ENCODE data around the genes NNAT and CTNNBL1.

DNA sequence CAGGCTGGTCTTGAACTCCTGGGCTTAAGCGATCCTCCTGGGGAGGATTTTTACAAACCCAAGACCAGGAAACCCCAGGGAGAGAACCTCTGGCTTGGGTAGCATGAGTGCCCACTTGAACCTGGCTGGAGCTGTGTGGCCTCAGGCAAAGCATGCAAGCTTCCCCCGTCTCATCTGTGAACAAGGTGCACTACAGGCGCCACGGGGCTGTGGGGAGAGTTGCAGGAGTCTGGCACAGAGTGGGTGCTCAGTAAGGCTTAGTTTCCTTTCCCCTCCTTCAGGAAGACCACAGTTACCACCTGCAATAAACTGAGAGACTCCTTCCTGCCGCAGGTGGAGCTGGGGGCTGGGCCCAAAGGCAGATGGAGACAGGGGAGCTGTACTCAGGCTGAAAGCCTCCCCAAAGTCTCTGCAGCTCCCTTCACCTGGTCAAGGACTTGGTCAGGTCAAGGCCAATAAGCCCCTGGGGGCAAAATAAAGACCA is 1.8 kb downstream of the SLA2 start:
- PRO-cap, 2 experiments: no peak in any of the 2 experiments

GRCh38 chr20:36645448-36645730 is 607 bp downstream of the SLA2 start:
- PRO-cap, 2 experiments: no peak in any of the 2 experiments

- PRO-cap, 2 experiments: no peak in any of the 2 experiments
Observed at GRCh38 chr20:36784120-36784756, 10.7 kb upstream of the DSN1 start.

DNA sequence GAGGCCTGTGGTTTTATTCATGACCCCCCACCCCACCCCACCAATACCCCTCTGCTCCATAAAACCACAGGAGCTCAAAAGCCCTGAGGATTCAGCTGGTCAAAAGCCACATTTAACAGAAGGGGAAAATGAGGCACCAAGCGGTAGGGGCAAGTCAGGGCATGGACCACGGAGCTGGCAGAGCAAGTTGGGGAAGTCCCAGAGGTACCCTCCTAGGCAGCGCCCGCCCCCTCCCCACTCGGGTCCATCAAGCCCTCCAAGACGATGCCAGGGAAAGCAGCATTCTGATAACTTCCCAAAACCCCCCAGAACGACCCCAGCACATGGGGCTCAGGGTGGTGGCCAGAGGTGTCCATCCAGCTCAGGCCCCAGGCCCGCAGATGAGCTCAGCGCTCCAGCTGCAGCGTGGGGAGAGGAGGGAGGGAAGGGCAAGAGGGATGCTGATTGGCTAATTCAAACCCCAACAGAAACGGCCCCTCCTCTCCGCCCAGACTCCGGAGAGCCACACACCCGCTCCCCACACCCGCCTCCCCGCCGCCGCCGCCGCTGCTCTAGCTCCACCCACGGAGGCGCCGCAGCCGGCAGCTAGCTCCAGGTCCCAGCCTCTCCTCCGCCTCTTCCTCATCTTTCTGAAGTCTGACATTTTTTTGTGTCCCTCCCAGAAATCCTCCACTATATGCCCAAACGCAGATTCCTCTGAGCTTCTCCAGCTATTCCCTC is 27.9 kb downstream of the SOGA1 start:
- PRO-cap, 2 experiments: peak in 2 of 2 experiments; most common plus-strand start position 520 of the sequence (in 2); most common minus-strand start position 382 of the sequence (in 2)

- PRO-cap, 2 experiments: no peak in any of the 2 experiments
Observed at GRCh38 chr20:36844943-36845649, 18.2 kb downstream of the SOGA1 start.

GRCh38 chr20:36862863-36863351 is 431 bp downstream of the SOGA1 start:
- PRO-cap, 2 experiments: no peak in any of the 2 experiments

GRCh38 chr20:36864763-36865194 is 1.4 kb upstream of the SOGA1 start:
- PRO-cap, 2 experiments: no peak in any of the 2 experiments

GRCh38 chr20:37294644-37295464 is 5.4 kb downstream of the MANBAL start:
- PRO-cap, 2 experiments: no peak in any of the 2 experiments

DNA sequence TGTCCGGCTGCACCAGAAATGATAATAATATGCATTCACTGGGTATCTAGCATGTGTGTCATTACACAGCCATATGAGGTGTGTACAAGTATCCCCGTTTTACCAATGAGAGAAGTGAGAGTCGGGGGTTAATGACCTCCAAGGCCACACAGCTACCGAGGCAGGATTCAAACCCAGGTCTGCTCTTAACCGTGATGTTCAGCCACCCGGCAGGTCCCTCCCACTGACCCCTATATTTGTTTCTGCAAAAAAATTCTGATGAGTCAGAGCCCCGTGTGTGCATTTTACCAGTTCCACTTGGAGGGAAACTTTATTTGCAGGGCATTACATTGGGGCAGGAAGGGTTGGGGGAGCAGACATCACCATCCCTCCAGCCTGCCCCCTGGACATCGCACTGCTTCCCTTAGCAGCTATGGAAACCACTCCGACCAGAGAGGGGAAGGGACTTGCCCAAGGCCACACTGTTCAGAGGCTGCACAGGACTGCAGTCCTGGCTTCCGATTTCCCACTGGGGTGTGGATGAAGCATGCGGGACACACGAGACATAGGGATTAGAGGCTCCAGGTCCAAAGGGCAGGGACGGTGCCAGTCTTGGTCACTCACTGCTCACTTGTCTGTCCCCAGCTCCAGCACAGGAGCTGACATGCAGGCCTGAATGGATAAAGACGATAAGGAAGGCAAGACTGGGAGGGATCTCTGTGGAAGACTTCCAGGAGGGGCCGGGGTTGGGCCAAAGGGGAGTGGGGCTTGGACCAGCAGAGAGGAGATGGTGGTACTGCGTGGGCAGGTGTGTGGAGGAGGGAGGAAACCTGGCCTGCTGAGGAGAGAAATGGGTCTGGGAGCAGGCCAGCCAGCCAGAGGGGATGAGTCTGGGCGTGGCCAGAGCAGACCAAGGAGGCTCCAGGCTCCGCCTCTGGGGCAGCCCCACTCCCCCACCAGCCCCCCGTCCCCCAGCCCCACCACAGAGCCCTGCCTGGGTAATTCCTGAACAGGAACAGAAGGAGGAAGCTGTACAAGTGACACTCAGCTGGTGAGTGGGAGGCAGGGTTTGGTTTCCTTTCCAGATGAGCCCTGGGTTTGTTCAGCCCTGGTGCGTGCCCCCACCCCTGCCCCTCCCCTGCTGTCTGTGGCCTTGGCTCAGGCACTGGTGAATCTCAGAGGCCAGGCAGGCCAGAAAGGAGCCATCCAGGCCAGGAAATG is 9.9 kb upstream of the SRC start:
- PRO-cap, 2 experiments: peak in 2 of 2 experiments; most common plus-strand start position 431 of the sequence (in 1); most common minus-strand start position 209 of the sequence (in 1)

DNA sequence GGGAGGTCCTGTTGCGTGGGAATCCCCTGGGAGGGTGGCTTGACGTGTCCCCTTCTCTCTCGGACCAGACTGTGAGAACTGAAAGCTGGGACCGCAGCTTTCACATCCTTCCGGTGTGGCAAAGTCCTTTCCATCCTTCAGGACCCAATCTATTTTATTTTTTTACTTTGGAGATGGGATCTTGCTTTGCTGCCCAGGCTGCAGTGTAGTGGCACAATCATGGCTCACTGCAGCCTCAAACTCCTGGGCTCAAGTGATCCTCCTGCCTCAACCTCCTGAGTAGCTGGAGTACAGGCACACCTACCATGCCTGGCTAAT is 9.1 kb upstream of the SRC start:
- PRO-cap, 2 experiments: peak in 2 of 2 experiments; most common plus-strand start position 165 of the sequence (in 2)

DNA sequence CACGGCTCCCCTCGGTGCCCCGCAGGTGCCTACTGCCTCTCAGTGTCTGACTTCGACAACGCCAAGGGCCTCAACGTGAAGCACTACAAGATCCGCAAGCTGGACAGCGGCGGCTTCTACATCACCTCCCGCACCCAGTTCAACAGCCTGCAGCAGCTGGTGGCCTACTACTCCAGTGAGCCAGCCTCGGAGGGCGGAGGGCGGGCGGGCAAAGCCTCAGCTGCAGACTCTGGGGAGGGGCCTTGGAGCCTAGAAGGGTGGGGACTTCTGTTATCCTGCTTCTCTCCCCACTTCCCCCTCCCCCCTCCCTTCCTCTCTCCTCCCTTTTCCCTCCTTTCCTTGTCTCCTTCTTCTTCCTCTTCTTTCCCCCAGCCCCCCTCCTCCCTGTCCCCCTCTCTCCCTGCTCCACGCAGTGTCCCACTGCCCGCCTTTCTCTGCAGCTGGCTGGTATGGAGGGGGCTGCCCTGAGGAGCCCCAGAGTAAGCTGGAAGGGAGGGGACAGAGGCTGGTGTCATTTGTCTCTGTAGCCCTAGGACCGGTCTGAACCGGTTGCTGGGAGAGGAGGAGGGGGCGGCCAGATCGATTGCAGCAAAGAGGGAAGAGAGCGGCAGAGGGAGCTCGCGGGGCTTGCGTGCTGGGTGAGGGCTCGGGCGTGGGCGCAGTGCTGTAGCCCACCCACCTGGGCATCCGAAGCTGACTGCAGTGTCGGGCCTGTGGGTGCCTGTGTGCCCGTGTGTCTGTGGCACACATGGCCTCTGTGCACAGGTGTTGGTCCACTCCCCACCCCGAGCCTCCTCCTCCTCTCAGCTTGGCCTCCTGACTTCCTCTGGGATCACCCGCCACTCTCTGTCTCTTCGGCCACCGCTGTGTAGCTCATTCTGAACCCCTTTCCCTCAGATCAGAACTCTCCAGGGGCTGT is 50.5 kb downstream of the SRC start:
- PRO-cap, 2 experiments: peak in 1 of 2 experiments; most common plus-strand start position 547 of the sequence (in 1)

DNA sequence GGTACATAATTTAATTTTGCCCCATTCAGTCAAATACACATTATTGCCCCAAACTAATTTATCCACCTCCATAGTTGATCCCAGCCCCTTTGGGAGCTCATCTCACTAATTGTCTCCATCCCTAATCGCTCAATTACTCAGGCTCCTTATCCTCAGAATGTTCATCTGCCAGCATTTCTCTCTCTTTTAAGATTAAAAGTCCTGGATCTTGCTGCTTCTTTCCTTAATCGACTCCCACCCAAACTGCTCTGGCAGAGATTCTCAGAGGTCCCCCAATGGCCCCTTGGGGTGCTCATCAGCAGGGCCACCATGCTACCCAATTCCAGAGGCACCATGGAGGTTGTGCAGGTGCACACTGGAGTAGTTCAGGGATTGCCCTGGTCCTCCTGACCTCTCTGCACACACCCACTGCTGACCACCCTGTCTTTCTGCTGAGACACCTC is 18.3 kb upstream of the NNAT start:
- PRO-cap, 2 experiments: no peak in any of the 2 experiments

DNA sequence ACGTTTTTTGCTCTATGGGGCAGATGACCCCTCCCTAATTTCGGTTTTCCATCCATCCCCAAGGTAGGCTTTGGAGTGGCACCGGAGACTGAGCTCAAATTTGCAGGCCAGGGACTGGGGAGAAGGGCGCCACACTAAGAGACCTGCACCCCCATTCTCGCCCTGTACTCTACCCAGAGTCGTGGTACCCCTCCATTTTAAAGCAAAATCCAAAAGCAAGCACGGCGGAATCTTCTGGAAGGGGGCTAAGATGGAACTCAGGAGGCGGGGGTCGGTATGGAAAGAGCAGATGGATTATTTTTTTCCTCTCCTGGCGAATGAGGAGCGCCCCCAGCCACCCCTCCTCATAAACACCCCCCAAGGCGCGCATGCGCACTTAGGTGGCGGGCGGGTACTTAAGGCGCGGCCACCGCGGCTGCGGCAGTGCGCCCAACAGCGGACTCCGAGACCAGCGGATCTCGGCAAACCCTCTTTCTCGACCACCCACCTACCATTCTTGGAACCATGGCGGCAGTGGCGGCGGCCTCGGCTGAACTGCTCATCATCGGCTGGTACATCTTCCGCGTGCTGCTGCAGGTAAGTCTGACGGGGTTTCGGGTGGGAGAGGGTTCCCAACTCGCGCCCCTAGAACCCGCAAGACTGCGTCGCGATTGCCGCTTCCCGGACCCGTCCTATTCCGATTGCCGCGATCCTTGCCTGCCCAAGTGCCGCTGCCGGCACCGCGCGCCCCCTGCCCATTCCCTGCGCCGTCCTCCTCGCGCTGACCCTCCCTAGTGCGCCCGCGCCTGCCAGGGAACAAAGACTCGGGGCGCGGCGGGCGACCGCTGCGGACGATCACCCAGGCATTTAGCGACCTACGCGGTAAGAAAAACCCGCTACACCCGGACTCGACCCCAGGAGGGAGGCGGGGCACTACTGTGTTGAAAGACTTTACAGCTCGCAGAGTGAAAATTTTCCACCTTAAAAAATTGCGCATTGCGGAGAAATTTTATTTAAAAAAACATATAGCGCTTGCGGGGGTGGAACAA is at the start of gene NNAT:
TSS of gene NNAT (plus strand) at position 423 of the 1,028 bp plus-strand sequence.
- PRO-cap, 2 experiments: no peak in any of the 2 experiments

DNA sequence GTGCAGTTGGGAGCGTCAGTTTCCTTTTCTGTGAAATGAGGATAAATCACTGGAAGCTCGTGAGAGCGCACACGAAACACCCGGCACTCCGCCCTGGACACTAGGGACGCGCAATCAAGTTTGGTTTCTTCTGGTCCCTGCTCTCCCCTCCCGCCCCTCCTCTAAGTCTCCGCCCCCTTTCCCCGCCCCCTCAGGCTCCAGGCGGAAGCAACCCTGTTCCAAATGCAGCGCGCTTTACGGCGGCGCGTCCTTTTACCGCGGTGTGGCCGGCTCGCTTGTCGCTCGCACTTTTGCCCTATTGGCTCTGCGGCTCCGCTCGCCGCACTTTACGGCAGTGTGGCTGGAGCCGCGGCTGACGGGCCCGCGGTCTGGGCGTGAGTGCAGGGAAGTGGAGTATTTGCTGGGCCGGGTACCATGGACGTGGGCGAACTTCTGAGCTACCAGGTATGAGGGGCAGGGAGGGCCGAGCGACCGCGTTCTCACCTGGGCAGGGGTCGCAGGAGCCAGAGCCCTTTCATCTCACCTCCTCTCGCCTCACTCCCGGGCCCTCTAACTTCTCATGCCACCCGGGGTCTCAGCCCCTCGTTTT is at the start of gene CTNNBL1:
TSS of gene CTNNBL1 (plus strand) at position 322 of the 589 bp plus-strand sequence.
- PRO-cap, 2 experiments: peak in 2 of 2 experiments; most common plus-strand start position 397 of the sequence (in 2); most common minus-strand start position 102 of the sequence (in 2)

DNA sequence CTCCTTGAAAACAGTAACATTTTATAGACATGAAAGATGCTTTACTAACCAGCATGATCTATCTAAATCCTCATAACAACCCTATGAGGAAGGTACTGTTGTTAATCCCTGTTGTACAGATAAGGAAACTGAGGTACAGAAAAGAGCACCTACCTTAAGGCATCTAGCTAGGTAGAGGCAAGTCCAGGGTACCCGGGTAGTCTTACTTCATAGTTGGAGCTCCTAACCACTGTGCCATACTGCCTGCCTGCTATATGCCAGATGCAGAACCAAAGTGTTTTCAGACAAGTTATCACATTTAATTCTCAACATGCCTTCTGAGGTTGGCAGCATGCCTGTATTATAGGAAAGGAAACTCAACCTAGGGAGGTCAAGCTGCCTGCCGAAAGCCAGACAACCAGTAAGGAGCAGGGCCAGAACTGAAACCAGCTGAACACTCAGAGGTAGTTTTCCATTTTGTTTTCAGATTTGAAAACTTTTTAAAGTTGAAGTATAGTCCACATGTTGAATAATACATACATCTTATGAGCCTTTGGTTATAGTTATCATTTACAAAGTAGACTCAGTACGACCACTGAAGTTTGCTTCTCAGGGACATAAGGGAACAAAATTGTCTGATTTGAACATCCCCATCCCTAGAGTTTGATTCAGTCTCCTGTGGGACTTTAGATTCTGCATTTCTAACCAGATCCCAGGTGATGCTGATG is 5.4 kb downstream of the CTNNBL1 start:
- PRO-cap, 2 experiments: no peak in any of the 2 experiments

GRCh38 chr20:37710838-37711487 is 17.1 kb downstream of the CTNNBL1 start:
- PRO-cap, 2 experiments: no peak in any of the 2 experiments

DNA sequence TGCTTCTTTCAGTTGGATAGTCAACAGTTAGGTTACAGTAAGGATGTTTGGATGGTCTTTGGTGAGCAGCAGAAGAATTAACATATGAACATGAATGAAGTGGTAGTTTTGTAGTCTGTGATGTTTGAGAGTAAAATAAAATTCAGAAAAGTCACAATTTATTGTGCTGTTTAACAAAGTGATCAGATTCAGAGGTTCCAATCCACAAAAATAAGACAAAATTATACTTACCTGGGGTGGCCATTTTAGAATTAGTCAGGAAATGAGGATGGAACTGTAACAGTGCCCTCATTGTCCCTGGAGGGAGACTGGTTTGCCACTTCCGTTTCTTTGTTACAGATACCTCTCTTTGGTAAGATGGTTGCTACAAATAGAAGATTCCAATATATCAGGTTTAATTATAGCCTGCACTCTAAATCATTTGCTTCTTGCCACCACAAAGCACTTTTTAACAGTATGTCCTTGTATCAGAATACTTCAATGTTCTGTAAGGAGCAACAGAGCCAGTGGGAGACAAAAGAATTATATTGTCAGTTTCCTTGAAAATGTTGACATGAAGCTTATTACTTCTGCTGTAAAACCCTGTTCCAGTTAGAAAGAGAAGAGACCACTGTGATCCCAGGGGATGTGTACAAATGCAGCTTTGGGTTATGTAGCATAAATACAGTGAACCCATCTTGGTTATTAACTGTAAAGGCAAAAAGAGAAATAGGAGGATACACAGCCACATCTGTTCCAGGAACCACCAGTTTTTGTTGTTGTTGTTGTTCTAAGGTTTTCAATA is 95.7 kb downstream of the CTNNBL1 start:
- PRO-cap, 2 experiments: no peak in any of the 2 experiments

DNA sequence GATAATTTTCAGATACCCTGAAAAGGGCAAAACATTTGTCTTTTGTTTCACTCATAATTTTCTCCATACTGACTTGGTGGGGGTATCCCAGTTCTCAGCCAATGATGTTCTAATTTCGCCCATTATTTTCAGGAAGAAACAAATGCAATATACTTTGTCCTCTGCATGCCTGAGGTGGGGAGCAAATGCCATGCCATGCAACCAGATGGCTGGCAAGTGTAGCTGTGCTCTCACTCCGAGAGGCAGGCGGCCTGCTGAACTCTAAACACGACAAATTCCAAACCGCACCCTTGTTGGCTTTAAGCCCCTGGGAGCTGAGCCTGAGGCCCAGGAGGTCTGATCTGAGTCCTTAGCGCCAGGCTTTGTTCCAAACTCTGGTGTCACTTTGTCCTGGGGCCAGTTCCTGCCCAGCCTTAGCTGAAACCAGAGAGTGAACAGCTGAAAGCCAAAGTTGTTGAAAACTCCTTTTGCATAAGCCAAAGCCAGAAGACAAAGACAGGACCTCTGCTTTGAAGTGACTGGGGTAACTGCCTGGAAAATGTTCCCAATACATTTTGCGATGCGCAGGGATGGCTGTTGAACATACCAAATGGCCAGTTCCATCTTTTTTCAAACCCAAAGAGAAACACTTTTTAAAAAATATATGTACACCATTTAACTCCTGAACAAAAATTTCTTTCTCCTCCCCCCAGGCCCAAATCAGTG is 46.3 kb downstream of the TTI1 start:
- PRO-cap, 2 experiments: no peak in any of the 2 experiments

GRCh38 chr20:38065543-38066500 is 32.3 kb downstream of the RPRD1B start:
- PRO-cap, 2 experiments: no peak in any of the 2 experiments

DNA sequence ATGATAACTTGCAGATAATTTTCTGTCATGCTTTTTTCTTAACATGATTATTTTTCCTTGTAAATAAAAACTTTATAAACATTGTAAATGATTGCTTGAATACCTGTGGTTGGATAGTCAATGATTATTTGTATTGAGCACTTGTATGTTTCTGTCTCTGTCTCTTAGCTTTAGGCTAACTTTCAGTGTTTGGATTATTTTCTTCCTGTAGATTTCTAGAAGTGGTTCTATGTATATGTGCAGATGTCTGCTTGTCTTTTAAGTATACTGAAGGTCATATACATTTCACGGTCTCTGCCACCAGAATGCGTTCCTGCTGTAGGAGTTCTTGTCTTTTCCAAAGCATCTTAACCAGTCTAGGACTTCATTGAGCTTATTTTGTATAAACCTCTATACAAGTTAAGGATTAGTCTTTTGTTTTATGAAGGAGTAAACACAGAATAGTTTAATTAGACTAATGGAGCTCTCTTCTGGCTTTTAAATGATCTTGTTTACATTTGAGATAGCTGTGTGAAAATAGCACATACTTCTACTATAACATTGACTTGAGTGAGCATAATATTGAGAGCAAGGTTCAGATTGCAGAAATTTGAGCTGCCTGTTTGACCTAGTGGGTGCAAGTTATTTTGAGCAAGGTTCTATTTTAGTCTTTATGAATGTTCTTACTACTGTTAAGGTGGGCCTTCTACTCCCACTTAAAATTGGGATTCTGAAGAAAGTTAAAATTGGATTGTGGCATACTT is 41.5 kb downstream of the RPRD1B start:
- PRO-cap, 2 experiments: no peak in any of the 2 experiments

Data from monocyte (primary cell).